Colon Carcinoma Metastatic in the Lung (tissue), 2 donors: ENCODE data around the genes VCL and VDAC2.

DNA sequence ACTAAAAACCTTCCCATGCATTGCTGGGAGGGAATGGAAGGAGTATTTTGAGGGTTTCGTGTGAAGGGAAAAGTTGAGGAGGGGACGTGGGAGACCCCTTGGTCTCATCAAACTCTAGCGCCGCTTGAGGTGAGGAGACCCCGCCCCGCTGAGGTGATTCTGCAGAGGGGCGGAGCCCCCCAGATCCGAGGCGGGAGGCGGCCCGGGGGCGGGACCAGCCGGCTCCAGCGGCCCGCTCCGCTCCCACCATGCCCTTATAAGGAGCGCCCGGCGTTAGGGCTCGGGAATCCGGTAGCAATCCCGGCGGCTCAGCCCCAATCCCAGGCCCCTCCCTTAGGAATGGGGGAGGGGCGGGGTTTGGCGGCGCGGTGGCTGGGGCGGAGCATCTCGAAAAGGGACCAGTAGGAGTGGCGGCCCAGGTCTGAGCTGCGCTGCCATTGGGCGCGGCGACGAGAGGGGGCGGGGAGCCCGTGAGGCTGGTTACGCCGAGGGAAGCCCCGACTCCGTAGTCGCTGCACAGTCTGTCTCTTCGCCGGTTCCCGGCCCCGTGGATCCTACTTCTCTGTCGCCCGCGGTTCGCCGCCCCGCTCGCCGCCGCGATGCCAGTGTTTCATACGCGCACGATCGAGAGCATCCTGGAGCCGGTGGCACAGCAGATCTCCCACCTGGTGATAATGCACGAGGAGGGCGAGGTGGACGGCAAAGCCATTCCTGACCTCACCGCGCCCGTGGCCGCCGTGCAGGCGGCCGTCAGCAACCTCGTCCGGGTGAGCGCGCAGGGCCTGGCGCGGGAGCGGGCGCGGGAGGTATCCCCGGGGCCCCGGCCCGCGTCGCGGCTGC, at the start of gene VCL:
VCL (plus strand) TSS at position 508 of the 840 bp plus-strand sequence.
- PRO-cap, 2 experiments, result peak in 2 of 2 experiments; most common plus-strand start position 506 of the sequence (in 1); most common minus-strand start position 126 of the sequence (in 1)

- PRO-cap, 2 experiments, result peak in 2 of 2 experiments; most common plus-strand start chr10:73999222 (in 1); most common minus-strand start chr10:73999168 (in 2)
These were observed 1.3 kb downstream of the VCL start for GRCh38 chr10:73998828-73999992.

DNA sequence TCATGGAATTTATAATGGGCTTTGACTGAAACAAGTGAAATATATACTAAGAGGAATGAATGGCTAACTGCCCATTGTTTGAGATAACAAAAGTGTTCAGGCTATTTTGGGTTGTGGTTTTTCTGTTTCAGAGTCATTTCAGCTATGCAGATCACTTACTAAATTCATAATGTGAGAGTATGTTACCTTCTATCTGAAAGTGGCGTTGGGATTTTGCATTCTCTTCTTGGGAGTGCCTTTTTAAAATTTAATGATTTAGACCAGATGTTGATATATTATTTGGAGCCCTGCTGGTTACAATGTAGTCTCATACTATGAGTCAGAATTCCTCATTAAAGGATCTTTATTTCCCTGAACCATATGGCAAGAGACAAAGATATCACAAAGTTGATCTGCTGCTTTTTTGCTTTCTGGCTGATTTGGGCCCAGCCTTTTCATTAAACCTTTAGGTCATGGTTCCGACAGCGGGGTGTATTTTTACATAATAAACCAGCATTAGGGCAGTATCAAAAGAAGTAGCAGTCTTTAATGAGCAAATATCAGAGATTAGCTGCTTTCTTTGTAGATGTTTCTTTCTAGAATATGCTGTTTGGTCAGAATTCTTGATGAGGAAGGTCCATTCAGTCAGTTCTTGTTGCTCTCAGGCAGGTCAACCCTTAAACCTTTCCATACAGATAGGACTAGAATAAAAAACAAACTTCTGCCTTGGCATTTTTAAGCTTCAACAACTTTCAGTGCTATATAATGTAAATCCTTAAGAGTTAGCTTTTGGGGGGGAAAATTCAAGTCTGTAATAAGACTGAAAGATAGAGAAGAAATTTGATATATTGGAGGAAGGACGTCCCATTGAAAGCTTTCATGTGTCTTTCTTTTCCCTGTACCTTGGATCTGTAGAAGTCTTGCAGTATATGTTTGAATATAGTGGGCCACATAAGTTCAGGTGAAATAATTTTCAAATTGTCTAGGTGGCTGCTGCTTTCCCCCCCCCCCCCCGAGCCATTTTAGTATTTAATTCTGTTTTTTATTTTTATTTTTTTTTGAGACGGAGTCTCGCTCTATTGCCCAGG, 10.7 kb downstream of the VCL start:
- PRO-cap, 2 experiments, result no peak in any of the 2 experiments

DNA sequence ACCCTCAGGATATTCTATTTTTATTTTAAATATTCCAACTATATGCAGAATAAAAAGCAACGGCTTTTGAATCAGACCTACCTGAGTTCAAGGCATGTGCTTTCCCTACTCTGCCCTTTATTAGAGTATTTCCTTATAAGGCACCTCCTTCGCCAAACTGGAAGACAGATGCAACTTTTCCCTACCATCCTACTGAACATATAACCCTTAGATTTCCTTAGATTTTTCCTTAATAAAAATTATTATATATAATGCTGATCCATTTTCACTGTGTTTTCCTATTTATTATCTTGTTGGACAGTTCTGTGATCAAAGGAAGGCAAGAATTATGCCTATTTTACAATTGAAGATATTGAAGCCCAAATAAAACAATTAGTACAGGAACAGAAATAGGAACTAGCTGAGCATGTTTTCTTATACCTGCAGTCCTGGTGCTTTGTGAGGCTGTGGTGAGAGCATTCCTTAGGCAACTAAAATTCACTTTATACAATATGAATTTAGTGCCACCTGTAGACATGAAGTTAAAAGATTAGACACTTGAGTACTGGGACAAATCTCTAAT, 1.4 kb downstream of the ADK start:
- PRO-cap, 2 experiments, result peak in 1 of 2 experiments; most common minus-strand start position 122 of the sequence (in 1)

DNA sequence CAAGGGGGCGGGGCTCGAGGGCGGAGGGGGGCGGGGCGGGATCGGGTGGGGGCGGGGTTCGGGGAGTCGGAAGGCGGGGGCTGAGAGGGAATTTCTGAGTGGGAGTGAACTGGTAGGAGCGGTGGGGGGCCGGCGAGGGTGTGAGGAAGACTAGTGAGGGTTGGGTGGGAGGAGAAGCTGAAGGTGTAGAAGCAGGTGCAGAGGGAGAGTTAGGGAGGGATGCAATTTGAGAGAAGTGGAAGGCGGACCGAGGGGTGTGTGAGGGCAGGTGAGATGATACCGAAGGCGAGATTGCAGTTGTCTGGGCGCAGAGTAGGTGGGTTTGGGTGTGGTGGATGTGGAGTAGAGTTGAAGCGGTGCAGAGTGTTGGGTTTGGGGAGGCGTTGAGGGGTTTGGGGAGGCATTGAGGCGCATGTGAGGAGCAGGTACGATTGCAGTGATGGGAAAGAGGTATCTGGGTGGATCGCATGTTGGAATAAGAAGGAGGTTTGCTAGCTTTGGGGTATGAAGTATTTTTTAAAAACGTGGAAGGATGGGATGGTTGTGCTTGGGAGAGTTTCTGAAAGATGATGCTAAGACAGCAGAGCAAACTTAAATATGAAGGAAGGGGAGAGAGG, 711 bp downstream of the KAT6B start:
- PRO-cap, 2 experiments, result peak in 2 of 2 experiments; most common plus-strand start position 97 of the sequence (in 1)

DNA sequence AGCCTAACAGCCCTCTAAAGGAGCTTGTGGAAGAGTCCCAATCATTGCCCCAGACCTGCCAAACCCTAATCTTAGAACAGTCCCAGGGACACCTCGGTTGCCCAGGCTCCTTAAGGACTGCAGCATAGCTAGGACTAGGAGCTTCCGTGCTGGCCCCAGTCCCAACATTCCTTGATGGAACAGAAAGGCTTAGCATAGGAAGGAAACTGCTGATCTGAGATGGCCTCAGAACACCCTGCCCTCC, 39.7 kb downstream of the DUSP29 start:
- PRO-cap, 2 experiments, result no peak in any of the 2 experiments

GRCh38 chr10:75108956-75109430, 2.5 kb upstream of the SAMD8 start:
- PRO-cap, 2 experiments, result no peak in any of the 2 experiments

DNA sequence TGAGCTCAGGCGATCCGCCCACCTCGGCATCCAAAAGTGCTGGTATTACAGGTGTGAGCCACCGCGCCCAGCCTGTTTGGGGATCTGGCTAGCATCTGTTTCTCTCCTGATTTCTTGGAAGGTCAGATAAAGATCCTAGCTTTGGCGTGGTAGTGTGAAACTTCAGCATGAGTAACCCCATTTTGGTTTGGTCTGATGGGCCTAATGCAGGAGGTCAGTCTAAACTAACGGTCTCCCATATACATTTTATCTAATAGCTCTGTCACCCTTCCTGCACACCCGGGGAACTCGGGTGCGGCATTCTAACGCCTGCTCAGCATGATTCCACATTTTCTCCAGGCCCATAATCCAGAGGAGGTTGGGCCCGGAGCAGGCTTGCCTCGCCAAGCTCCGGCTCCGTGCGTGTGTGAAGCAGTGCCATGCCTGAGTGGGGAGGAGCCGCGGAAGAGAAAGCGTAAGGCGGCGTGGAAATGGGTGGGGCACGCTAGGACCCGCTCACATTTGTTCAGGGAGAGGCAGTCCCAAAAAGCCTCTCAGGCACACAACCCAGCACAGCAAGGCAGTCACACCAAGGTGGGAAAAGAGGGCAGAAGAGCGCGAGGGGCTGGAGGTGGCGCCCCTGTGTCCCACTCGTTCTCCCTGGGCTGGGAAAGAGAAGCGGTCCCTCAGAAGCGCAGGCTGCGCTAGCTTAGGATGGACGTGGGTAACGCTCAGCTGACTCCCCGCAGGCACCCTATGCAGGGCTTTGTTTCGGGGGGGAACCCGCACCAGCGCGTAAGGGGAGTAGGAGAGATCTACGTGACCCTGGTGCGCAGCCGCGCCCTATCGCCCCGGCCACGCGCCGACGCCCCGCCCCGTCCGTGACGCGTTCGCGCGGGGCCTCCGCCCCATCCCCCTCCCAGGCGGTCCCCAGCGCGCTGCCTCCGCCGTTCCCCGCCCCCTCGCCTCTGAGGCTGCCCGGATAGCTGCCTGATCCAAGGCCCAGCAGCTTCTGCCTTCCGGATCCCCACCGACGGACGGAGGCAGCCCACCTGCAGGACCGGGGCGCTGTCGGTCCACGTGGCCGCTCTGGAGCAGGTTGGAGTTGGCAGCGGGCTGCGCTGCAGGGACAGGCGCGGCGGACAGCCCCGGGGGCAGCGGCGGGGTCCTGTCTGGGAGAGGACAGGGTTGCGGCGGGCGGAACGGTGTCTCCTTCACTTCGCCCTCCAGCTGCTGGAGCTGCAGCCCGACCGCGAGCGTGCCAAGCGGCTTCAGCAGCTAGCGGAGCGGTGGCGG, at the start of gene VDAC2:
VDAC2 (plus strand) TSS at position 1,157 of the 1,275 bp plus-strand sequence.
- PRO-cap, 2 experiments, result peak in 2 of 2 experiments; most common plus-strand start position 351 of the sequence (in 1); most common minus-strand start position 400 of the sequence (in 1)

DNA sequence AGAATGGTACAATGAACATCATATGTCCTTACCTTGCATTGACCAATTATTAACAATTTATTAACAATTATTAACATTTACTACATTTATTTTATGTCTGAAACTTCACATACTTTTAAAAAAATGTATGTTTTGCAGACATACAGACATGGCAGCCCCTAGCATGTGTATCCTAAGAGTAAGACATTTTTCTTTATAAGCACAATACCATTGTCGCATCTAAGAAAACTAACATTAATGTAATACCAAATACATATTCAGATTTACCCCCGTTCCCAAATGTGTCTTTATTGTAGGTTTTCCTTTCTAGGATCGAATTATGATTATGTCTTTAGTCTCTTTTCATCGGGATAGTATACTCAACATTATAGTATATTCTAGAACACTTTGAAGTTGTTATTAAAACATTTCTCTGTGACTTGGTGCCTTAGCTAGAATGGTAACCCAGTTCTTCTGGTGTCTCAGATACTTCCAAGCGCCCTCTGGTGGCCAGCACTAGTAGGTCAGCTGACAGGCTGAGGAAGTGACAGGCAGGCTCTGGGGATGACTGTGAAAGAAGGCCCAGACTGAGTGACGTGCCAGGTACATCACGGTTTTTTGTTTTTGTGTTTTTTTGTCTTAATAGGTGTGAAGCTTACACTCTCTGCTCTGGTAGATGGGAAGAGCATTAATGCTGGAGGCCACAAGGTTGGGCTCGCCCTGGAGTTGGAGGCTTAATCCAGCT, 5.3 kb downstream of the COMTD1 start:
- PRO-cap, 2 experiments, result no peak in any of the 2 experiments

DNA sequence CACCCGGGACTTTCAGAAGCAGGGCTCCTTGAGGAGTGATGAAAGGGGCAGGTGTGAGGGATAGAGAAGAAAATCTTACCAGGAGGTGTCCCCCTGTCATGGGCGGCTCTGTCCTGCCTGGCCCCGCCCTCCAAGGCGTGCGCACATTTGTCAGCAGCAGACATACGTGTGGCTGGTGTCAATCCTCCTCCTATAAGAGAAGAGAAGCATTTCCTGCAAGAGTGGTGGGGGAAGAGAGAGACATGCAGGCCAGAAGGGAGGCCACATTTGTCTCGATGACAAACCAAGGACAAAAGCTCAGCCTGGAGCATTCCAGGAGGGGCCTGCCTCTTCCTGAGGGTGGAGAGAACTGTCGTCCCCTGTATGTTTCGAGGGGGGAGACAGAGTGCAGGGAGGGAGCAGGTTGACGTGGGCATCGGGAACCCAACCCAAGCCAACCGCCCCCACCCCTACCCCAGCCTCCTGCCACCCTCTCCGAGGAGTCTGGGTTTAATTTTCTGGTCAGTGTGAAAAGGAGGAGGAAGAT, 47.5 kb upstream of the COMTD1 start:
- PRO-cap, 2 experiments, result peak in 1 of 2 experiments; most common plus-strand start position 218 of the sequence (in 1)

GRCh38 chr10:75375895-75376353, 25.6 kb downstream of the ZNF503 start:
- PRO-cap, 2 experiments, result no peak in any of the 2 experiments

DNA sequence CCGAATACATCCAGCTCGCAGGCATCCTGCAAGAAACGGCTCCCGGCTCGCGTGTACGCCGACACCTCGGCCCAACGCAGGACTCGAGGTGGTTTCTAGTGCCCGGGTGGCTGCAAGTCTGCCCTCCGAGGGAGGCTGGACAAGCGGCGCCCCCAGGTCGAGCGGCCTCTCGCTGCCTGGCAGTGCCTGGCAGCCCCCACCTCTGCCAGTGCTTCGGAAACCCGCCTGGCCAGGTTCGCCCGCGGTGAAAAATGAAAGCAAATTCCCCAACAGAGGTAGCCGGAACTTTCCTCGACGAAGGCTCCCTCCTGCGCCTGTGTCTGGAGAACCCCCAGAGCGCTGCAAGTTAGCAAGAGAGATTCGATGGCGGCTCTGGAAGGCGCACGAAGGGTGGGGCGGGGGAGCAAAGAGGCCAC, 5.7 kb upstream of the ZNF503 start:
- PRO-cap, 2 experiments, result no peak in any of the 2 experiments

- PRO-cap, 2 experiments, result no peak in any of the 2 experiments
These were observed 97.0 kb downstream of the LRMDA start for GRCh38 chr10:75528067-75529128.

DNA sequence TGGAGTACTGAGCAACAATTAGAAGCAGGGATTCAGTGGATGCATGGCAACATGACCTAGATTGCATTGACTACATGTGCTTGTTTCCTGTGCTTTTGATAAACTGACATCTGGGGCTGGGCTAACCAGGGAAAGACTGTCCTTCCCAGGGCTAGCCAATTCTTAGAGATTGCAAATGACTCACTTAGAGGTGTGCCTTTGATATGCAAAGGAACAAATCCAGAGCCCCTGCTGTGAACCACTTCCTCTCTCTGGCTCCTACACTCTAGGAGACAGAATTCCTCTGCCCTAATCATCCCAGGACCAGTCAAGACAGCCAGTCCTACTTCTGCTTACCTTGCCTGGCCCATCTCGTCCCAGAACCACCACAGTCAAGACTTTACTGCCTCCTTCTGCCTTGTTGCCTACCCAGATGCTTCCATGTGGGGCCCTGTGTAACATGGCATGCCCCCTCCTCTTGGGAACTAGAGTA, 651.6 kb downstream of the LRMDA start:
- PRO-cap, 2 experiments, result peak in 1 of 2 experiments; most common plus-strand start position 291 of the sequence (in 1)

DNA sequence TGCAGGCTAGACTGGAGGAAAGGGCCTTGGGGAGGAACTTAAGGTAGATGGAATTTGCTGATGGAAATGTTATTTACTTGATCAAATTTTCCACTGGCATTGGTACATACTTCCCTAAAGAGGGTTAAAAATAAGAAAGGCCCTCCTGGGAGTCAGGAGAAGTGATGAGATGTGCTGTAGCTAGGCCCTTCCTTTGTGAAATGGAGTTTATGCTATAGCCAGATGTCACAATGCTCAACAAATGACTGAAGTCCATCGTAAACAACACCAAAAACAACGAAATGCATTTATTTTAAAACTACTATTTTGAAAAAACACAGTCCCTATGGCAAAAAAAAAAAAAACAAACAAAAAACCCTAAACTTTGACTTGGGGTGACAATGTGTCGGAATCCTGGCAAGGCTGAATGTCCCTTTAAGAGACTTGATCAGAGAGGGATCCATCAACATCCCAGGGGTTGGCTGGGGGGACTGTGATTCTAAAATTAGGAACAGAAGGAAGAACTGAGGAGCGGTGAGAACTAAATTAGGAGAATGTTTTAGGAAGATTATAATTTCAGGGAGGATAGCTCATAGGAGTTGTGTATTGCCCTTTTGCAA, 706.1 kb downstream of the LRMDA start:
- PRO-cap, 2 experiments, result no peak in any of the 2 experiments

GRCh38 chr10:76436184-76436631, 1004.8 kb downstream of the LRMDA start:
- PRO-cap, 2 experiments, result no peak in any of the 2 experiments

DNA sequence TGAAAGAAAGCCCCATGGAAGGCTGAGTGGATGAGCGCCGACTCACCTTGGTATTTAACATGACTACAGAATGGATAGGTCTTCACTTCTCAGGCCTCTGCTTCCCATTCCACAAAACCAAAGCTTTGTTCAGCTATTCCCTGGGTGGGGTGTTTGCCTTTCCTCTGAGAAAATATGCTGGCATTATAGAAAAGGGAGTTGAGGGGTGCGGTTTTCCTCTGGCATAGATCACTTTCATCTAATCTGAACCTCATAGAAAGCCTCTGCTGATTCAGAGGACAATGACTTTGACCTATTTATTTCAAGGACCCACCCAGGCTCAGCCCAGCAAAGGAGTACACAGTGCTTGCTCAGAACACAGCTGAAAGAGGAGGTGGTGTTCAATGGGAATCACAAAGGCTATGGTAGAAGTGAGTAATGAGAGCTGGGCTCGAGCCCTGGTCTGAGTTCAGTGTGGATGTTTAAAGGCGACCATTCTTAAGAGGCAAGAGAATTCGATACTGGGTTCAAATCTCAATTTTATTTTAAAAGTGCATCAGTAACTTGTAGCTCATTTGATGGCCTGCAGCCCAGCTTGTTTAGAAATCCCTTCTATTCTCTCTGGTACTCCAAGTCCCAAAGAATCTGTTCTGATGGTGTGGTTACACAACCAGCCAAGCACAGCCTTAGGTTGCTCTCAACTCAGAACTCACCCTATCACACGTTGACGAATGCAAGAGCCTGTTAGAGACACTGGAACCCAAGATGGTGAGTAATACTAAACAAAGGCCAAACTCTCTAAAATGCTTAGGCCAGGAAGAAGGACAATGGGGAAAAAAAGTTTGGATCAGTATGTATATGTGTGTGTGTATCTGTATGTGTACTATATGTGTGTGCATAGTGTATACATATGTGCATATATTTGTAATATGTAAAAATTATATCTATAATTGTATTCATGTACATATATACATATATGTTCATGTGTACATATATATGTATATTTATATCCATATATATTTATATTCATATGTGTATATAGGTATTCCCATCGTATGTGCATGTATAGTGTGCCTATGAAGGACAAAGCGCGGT, 1012.9 kb downstream of the LRMDA start:
- PRO-cap, 2 experiments, result no peak in any of the 2 experiments

DNA sequence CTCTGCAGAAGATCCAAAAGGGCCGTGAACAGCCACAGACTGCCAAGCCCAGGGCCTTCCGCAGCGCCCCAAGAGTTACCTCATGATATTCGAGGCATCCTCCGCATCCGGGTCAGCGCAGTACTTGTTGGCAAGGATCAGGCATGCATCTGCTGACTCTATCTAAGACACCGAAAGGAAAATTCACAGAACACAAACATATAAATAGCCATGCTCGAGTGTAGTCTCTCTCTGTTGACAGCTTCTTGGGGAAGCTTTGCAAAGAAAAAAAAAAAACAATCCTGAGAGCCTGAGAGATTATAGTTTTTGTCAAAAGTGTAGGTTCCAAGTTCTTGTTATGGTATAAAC, 553.1 kb downstream of the KCNMA1 start:
- PRO-cap, 2 experiments, result no peak in any of the 2 experiments

GRCh38 chr10:77163877-77164586, 473.6 kb downstream of the KCNMA1 start:
- PRO-cap, 2 experiments, result no peak in any of the 2 experiments

- PRO-cap, 2 experiments, result no peak in any of the 2 experiments
These were observed 392.6 kb downstream of the KCNMA1 start for GRCh38 chr10:77244857-77245560.